Endothelial cell (in vitro differentiated cells): ENCODE data around the gene RHBDD1.

- PRO-cap = unidirectional peak, minus-strand start at chr2:224241935
Observed at GRCh38 chr2:224241781-224242021, 160.2 kb downstream of the FAM124B start.

- PRO-cap = no peak
Observed at GRCh38 chr2:224560359-224561646, 24.4 kb downstream of the CUL3 start.

- PRO-cap = no peak
Observed at GRCh38 chr2:224583910-224584708, 1.1 kb downstream of the CUL3 start.

DNA sequence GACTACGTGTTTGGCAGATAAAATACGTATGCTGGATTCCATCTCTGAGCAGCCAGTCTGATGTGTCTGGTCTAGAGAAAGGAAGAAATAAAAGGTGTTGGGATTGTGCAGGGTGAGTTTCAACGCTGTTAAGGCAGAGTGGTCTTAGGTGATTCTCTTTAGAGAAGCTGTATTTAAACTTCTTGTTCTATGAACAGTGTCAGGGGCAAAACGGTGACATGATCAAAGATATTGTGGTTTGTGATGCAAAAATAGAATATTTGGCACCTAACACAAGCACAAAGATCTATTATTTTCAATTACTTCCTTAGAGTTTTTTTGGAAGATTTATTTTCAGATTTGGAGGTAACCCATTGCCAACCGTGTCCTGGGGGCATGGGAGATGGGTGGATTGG lies 46.9 kb upstream of the CCDC195 start:
- PRO-cap = no peak

- PRO-cap = no peak
Observed at GRCh38 chr2:224909748-224910586, 132.3 kb downstream of the DOCK10 start.

- PRO-cap = no peak
Observed at GRCh38 chr2:224927326-224928355, 114.6 kb downstream of the DOCK10 start.

DNA sequence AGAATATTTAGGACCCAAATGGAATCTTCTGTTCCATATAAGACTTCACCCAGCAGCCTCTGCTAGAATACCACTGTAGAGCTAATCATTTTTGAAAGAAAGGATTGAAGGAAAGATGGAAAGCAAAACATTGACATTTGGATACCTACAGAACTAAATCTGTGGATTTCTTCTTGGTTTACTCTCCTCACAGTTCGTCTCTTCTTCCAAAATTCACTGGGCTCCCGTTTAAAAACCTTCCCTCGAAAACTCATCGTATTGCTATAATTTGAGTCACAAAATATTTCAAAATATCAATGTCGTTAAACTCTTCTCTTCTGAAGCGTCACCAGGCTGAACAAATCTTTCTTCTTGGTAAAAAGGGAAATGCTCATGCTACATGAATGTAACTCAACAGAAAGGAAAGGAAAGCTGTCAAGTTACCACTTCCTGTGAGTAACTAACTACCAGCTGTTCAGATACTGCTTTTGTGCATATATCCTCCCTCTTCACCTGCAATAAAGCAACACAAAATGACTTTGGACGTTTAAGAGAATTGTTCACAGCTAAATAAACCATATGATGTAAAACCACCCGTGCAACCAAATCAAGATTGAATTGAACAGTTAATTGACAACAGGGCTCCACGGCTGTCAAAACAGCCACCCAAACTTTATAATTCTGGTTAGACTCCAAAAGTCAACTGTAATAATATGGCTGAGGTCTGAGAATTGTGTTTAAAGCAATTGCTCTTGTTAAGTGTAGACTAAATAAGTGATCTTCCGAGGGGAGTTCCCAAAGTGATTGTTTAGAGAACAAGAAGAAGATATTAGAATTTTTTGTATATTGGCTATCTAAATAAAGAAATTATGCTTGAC lies 95.3 kb downstream of the DOCK10 start:
- PRO-cap = no peak

GRCh38 chr2:225452187-225452506 lies 52.6 kb downstream of the NYAP2 start:
- PRO-cap = no peak

DNA sequence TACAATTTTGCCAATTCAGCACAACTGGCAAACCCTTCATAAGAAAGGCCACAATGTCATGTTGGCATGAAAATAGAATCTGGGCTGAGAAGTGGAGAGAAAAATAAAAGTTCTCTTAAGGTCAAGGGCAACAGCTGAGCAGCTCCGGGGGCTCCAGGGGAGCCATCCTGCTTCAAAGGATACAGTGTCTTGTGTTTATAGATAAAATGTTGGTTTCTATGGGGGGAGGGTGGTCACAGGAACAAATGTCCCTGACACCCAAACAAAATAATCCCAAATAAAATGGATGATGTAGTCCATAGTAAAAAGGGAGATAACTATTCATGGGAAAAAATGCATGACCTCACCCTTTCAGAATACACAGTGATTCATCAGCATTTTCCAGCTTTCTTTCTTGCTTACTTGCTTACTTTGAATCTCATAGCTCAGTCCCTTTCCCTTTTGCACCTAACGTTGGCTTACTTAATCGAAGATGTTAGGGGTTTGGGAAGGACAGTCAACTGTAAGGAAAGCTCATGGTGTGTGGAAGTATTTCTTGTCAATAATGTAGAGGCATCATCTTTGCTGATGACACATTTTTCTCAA lies 495.0 kb downstream of the NYAP2 start:
- PRO-cap = no peak

GRCh38 chr2:226515328-226515966 lies 284.2 kb downstream of the IRS1 start:
- PRO-cap = no peak

DNA sequence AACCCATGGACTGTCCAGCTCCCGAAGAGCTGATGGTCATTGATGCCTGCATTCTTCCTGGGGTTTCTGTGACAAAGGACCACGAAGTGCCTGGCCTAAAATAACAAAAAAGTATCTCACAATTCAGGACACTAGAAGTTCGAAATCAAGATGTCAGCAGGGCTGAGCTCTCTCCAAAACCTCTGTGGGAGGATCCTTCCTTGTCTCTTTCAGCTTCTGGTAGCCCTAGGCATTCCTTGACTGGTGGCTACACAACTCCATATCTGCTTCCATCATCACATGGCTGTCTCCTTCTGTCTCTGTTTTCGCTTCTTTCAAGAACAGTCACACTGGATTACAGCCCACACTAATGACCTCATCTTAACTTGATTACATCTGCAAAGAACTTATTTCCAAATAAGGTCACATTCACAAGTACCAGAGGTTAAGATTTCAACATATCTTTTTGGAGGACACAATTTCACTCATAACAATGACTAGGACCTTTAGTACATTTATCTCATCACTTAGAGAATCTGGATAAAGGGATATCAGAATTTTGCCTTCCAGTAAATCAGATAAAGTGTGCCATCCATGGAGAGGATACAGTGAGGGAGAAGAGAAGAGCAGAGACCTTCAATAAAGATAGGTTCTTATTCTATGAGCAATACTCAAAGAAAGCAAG lies 275.2 kb downstream of the IRS1 start:
- PRO-cap = no peak

- PRO-cap = no peak
Observed at GRCh38 chr2:226732849-226733872, 66.5 kb downstream of the IRS1 start.

DNA sequence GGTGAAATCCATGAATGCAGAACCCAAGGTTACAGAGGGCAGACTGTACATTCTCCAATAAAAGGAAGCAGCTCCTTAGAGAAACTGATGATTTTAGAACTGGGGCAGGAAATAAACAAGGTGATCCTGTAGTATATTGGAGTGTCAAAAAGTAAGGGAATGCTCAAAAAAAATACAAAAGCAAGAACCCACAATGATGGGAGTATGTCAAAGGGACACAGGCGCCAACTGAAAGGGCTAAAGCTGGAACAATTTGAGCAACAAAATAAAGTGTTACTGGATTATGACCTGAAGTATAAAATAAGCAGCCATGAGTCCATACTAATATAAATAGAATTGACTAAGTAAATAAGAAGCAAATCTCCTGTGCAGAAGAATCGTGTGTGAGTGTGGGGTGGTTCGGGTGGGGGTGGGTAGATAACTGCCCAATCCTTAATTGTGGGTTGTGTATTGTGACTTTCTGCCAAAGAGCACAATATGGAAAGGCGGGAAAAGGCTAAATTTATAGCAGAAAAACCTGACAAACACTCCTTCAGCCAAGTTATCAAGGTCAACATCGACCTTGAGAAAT lies 23.6 kb downstream of the IRS1 start:
- PRO-cap = no peak

DNA sequence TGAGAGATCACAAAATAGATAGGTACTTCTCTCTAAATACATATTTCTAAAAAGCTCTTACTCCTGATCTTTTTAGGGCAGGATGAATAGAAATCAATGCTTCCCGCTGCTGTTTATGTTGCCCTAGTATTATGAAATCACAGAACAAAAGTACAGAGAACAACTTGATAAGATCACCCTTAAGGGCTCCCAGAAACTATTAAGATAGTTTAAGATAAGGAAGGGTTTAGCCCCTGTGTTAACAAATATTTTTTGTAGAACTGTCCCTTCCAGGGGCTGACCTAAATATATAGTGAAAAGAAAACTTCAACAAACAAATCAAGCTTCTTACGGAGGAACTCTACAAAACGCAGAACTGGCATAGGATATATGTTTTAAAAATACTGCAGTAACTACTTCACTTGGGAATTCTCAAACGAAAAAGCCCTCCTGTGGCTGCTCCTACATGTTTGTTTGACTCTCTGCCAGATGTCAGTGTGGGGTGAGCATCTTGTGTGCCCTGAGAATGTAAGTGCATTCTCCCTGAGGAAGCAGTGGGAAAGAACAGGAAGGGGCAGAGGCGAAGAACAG lies 5.2 kb downstream of the IRS1 start:
- PRO-cap = no peak

- PRO-cap = bidirectional peak, plus-strand start at chr2:226835659, minus-strand start at chr2:226835475; bidirectional peak, plus-strand start at chr2:226836103, minus-strand start at chr2:226835894
Observed at GRCh38 chr2:226835245-226836236, at the start of gene RHBDD1. TSS of gene RHBDD1 (plus strand) at chr2:226836054.

- PRO-cap = no peak
Observed at GRCh38 chr2:226839136-226839588, 3.3 kb downstream of the RHBDD1 start.

GRCh38 chr2:226916711-226917039 lies 80.8 kb downstream of the RHBDD1 start:
- PRO-cap = no peak

GRCh38 chr2:226969472-226969892 lies 133.6 kb downstream of the RHBDD1 start:
- PRO-cap = no peak

GRCh38 chr2:227231981-227232515 lies 67.6 kb downstream of the COL4A3 start:
- PRO-cap = no peak

GRCh38 chr2:227324478-227324954 lies 535 bp upstream of the MFF start:
- PRO-cap = unidirectional peak, plus-strand start at chr2:227324778